Skin of body (tissue), 2 donors: Measurements from ENCODE around the genes RIT2, ATP5F1A, KATNAL2 and IER3IP1.

- RAMPAGE, long total RNA: no peak
Measured at GRCh38 chr18:43115039-43116019, at the start of gene RIT2. Gene RIT2, minus strand, starts transcription at chr18:43115685.

DNA sequence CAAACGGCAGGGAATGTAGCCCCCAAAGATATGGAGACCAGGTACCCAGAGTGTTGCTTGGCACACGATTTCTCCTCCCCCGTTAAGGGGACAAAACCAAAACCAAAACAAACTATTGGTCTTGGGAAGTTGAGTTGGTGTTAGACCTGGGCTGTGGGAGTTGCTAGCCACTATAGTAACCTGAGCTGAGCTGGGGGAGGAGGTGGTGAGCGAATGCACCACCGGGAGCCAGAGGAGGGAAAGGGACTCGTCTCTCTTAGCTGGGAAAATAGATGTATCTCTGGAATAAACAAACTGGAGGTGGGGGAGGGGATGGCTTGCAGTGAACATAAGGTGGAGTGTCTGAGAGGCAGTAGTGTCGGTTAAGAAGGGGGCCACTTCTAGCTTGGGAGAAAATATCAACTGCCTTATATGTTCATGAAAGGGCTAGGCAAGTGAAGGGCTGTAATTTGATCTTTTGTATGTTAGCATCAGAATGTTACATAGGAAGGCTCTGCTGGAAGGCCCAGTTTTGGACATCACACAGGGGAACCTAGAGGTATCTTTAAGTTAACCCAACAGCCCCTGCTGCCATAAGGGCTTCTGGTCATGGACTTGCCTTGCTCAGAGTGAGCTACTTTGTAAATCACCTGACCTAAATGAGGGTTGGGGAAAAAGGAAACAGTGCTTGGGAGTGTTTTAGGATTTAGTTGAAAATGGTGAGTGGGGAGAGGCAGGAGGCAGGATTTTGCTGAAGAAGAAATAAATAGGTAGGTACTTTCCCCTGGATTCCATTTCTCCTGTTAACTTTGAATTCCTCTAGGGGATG, 2.2 kb downstream of the SETBP1 start:
- RAMPAGE, long total RNA: no peak

DNA sequence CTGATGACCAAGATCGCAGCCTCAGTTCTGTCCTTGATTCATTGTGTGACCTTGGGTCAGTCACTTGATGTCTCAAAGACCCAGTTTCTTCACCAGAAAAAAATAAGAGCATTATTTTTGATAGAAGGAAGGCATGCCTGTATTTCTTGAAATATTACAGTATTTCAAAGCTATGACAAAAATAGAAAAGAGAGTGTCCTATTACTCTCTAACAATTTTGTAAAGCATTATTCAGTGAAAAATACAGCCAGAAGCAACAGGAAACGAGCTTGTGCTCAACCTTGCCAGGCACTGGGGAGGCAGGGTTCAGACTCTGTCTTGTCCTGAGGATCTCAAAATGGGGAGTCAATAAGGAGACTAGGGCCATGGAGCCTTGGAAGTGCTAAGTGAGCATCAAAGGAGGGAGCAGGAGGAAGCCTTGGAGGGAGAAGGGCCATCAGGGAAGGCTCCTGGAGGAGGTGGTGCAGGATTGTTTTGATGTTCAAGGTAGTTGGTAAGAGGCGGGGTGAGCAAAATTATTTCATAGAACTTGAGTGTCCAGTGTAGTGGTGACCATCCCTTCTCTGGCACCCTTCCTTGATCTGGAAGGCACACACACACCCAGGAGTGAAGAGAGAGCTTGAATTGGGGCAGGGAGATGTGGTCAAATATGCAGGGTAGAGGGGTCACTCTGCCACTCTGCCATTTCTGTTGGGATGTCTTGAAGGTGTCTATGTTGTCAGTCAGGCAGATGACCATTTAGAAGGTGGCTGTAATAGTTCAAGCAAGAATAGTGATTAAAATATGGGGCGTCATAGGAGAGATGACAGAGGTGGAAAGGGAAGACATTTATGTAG, 64.9 kb downstream of the SETBP1 start:
- RAMPAGE, long total RNA: no peak

DNA sequence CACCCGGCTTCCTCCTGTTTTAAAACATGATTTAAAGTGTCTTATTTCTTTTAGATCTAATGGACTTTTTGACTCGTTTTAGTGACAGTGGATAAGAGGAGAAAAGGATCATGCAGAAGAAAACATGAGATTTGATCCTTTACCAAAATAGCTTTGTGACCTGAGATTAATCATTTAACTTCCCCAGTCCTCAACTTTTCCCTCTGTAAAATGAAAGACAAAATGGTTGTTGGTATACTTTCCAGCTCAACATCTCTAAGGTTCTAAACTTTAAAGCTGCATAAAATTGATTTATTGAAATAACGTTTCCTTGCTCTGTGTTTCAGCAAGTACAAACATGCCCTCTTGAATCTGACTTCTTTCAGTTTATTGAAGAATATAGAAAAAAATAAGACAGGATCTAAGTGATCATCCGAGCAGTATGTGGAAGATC, 108.4 kb downstream of the SETBP1 start:
- RAMPAGE, long total RNA: no peak

DNA sequence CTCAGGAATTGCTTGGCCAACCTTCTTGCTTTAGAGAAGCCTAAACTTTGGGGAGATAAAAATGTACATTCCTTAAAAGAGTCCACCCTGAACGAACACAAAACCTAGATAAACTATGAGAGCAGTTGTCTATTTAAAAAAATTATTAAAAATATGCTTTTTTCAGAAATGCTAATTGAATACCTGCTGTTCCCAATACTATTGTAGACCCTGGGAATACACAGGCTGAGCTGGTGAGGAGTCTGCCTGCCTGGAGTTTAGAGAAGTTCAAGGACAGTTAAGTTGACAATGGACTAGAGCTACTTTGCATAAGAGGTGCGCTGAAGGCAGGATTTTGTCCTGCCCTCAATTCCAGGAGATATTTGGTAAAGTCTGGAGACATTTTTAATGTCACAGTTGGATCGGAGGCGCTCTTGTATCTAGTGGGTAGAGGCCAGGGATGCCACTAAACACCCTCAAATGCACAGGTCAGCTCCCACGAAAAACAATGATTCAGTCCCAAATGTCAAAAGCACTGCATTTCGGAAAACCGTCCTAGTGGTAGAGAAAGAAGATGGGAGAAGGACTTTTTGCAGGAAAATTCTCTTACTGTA, 110.2 kb downstream of the SETBP1 start:
- RAMPAGE, long total RNA: no peak

DNA sequence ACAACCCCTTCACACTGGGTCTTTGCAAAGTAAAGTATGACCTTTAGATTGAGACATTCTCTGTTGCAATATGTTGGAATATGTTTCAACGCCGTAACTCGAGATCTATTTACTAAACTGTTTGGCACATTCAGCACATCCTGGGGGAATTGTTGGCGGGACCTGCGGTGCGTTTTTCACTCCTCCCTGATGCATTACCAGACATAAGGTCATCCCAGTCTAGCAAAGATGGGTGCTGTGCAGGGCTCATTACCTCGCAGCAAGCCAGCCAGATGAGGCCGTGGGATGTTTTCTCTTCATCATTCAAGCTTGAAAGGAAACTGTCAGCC, 290.5 kb upstream of the SLC14A2 start:
- RAMPAGE, long total RNA: no peak

- RAMPAGE, long total RNA: no peak
Measured at GRCh38 chr18:45686702-45686980, 37.3 kb upstream of the SLC14A1 start.

- RAMPAGE, long total RNA: no peak
Measured at GRCh38 chr18:45782653-45783011, 42.8 kb upstream of the SIGLEC15 start.

DNA sequence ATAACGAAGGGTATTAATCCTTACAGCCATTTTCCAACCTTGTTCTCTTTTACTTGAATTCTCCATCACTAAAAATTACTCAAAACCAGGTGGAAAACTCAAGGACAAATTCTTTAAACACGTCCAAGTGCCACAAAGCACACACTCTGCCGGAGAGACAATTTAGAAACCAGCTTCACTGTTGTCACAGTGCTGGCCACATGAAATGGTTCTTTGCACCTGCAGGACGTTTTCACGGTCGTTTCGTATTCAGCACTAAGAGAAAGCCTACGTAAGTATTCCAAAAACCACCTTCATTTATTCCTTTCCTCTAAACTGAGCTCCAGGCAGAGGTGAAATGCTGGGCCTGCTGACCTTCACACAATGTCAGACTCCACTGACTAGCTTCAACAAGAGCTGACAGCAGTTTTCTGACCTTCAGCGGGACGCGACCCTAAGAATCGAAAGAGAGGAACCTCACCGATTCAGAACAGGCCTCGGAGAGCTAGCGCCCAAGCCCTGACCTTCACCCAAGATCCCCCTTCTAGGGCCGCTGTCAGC, 650 bp downstream of the ATP5F1A start:
- RAMPAGE, long total RNA: no peak

DNA sequence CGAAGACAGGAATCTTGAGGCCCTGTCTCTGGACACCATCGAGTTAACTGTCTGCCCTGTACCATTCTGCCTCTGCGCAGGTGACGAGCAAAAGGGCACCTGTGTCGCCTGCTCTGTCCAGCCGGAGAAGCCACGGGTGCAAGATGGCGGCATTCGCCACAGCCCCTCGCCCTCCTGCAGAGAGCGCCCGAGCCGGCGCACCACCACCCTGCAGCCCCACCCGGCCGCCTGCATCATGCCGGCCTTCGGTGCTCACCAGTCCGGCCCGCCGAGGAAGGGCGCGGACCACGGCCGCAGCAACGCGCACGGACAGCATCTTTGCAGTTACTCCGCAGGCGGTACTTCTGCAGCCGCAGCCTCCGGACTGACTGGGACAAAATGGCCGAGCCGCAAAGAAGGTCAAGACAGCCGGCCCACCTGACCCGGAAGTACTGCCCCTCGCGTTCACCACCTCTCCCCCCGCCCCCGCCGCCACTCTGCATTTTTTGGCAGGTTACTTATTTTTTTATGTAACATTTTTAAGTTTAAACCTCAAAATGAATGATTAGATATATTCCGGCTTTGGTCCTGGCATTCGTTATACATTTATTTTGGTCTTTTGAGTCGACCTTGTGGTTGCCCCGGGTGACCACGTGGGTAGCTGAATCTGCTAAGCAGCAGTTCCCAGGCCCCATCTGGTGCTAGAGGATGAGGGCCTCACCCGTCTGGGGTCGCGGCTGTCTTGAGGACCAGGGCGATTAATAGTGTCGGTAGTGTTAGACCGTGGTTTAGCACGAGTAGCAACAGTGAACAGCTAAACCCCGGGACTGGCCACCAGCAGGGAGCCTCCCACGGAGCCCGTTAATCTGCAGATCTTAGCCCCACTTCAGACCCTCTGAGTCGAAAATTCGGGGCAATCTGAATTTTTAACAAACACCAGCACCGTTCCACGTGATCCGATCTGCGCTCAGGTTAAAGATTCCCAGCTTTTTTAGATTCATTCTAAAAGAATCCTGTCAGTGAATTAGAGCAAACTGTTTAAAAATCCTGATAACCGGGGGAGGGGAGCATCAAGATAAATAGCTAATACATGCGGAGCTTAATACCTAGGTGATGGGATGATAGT, at the start of gene ATP5F1A:
TSS of gene ATP5F1A (minus strand) at position 381 of the 1,105 bp plus-strand sequence.
- RAMPAGE, long total RNA: start-site peak on the minus strand centred at position 362 of the sequence, 29 bp wide, 657 and 104 reads in 2 replicates

DNA sequence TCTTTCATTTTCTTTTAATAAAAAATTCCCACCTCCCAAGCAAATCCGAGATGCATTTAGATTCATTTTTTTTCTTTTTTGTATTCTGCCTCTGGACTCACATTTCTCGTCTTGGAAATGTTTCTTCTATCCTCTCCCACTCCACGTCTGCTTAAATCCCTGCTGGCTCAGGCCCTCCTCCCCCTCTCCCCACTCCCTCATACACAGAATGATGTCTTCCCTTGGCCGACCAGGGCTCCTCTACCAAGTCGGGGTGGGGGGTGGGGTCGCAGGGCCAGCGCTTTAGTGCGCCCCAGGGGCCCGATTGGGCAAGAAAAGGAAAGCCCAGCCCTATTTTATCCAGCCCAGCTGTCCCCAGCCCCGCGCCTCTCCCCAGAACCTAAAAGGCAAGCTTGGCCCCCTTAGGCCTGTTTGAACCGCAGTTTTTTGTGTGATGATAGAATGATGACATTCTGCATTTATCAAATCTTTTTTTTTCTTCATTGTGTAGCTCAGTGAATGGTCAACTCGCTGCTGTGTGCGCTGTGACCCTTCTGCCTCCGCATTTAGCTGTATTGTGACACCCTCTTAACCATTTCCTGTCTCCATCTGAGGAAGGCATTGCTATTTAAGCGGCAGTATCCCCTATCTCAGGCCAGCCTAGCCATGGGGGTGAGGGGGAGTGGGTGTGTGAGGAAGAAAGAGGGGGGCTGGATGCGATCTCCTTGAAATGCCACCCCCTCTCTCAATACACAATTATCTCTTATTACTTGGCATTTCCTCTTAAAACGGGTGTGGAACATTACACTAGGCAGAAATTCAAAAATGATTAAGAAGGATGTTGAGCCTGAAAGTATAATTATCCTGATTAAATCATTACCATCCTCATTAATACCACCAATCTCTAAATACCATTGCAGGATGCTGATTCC, 1.8 kb downstream of the RNF165 start:
- RAMPAGE, long total RNA: no peak

- RAMPAGE, long total RNA: no peak
Measured at GRCh38 chr18:46424893-46425570, 91.2 kb downstream of the RNF165 start.

GRCh38 chr18:46433379-46433875, 99.6 kb downstream of the RNF165 start:
- RAMPAGE, long total RNA: no peak

- RAMPAGE, long total RNA: no peak
Measured at GRCh38 chr18:46561737-46562092, 95.3 kb downstream of the LOXHD1 start.

DNA sequence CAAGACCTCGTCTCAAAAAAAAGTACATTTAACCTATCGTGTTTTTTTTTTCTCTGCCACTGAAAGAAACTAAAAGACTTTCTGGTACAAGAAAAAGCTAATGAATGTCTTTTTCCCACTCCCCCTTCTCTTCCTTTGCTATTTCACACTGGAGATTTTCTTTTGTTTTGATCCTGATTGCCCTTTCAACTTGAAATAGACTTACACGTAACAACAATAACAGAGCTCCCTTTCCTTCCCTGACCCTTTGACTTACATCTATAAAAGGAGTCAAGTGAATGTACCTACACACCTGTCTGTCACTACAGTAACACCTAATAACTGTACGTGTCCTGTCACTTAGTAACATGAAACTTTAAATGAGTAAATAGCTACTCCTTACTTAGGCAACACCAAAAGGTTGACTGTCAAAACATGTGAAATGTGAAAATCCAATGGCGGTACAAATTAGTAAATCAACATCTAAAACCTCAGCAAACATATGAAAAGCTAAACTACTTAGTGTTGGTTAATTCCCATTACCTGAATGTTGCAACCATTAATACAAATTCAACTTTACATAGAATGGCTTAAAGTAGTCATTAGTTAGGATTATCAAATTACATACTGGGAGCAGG, 66.5 kb upstream of the ST8SIA5 start:
- RAMPAGE, long total RNA: no peak

DNA sequence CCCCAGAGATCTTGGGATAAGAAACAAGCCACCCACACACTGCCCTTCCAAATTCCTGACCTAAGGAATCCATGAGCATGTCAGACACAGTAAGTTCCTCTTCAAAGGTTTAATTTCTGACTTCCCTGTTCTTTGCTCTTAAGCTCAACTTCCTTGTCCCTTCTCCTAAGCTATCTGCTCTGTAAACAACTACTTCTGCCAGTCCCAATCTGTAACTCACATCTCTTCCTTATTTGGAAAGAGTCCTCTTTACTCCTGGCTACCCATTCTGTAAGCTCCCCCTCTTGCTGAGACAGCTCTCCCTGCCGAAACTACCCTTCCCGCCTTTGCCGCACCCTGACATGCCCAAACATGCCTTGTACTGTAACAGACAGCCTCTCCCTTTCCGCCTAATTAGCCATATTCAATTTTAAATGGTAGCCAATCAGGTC, 49.2 kb downstream of the PIAS2 start:
- RAMPAGE, long total RNA: no peak

GRCh38 chr18:46917570-46917955, at the start of gene KATNAL2:
Gene KATNAL2, plus strand, starts transcription at chr18:46917602.
- RAMPAGE, long total RNA: no peak

DNA sequence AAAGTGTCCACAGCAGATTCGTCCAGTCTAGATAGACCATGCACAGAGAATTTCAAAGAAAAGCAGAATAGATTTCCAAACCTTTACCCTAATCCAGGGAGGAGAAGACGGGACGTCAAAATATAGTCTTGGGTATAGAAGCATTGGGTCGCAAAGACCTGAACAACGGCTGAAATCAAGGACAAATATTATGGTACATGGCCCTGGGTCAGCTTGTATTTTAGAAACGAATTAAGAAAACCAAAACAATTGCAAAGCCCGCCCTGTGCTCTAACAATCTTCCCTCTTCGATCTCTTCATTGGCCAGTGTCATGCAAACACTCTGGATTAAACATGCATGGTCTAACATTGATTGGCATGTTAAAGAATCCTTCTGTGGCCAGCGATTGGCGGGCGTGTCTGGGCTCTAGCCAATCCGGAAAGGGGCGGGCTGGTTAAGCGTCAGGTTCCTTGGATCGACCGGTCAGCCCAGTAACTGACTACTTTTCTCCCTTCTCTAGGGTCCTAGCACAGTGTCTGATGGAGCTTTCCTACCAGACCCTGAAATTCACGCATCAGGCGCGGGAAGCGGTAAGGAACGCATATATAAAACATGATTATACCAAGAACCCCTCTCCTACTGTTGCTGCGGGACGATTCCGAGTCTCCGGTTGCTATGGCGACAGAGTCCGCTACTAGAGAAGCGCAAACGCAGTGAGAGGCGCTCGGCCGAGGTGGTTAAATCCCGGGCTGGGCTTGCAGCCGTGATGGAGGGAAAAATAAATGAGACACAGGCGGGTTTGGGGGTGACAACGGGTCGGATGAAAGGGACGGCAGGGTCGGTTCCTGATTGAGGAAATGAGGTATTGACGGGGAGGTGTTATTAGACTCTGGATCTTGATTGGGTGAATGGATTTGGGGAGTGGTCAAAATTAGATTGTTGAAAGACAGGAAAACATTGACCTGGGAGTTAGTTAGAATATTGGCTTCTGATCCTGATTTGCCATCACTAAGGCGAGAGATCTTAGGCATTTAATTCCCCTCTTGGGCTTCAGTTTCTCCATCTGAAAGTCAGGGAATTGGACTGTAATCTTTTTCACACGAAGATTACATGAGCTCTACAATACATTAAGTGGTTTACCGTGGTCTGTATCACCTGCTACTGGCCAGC, 29.3 kb downstream of the KATNAL2 start:
- RAMPAGE, long total RNA: no peak

DNA sequence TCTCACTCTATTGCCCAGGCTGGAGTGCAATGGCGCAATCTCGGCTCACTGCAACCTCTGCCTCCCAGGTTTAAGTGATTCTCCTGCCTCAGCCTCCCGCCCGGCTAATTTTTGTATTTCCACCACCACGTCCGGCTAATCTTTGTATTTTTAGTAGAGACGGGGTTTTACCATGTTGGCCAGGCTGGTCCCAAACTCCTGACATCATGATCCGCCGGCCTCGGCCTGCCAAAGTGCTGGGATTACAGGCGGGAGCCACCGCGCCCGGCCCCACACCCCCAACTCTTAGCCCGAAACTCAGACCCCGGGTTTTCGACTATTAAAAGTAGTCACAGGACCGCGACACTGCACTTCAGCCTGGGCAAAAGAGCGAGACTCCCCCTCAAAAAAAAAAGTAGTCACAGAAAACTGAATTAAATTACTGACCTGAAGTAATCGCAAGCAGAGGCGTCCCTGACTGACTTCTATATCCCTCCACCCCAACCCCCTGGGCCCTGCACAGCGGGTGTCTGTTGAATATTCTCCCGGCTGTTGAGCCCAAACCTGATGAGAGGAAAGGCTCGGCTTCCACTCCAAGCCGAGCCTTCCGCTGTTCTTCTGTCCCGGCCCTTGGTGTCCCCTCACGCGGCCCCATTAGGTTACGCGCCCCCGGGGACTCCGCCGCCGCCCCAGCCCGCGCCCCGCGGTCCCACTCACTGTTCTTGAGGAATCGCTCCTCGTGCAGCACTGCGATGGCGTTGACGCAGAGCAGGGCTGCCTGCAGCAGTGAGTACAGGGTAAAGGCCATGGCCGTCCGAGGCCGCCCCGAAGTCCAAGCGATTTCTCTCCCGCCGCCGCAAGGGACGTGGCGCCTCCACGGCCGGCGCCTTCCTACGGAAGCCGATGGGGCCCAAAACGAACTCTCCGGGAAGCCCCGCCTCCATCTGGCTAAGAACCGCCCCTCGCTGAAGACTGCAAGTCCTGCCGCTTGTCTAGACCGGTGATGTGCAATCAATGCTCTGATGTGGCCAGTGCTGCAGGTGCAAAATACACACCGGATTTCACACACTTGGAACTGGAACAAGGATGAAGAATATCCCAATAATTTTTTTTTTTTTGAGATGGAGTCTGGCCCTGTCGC, at the start of gene IER3IP1:
TSS of gene IER3IP1 (minus strand) at position 874 of the 1,120 bp plus-strand sequence.
- RAMPAGE, long total RNA: no peak

GRCh38 chr18:48023230-48023547, 92.7 kb upstream of the SMAD2 start:
- RAMPAGE, long total RNA: no peak